ENCODE measurements around the gene ANKRD33B.

- PRO-cap: no peak
Observed at GRCh38 chr5:6827815-6828347, 114.6 kb downstream of the TENT4A start.

DNA sequence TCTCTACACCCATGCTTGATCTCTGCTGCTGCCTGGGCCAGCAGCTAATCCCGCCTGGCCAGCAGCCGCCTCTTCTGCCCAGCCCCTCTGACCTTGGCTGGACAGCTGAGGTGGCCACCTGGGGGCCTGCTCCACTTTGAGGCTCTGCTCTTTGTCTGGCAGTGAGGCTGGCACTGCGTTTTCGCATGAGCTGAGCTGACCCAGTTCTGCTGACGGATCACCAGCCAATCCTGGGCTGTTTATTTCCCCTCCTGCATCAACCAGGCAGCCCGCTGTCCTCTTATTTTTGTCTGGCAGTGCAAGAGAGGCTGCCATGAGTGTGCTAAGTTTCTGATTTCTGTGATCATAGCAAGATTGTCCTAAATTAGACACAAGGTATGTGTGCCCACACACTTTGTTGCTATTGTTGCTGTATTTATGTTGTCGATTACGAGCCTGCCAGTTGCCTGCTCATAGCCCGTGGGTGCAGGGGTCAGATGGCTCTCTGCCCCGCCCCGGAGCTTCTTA is 155.1 kb downstream of the TENT4A start:
- PRO-cap: no peak

GRCh38 chr5:7991015-7991678 is 122.2 kb downstream of the MTRR start:
- PRO-cap: no peak

- PRO-cap: no peak
Observed at GRCh38 chr5:9409231-9410183, 136.4 kb downstream of the SEMA5A start.

GRCh38 chr5:9484008-9484529 is 61.8 kb downstream of the SEMA5A start:
- PRO-cap: no peak

DNA sequence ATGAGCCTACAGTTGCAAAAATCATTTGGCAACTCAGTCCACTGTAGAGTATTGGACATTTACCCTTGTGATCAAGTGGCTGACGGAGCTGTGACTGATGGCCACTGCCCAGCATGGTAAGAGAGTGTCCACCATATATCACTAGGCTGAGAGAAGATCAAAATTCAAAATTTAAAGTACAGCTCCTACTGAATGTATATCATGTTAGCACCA is 30.9 kb downstream of the SEMA5A start:
- PRO-cap: no peak

DNA sequence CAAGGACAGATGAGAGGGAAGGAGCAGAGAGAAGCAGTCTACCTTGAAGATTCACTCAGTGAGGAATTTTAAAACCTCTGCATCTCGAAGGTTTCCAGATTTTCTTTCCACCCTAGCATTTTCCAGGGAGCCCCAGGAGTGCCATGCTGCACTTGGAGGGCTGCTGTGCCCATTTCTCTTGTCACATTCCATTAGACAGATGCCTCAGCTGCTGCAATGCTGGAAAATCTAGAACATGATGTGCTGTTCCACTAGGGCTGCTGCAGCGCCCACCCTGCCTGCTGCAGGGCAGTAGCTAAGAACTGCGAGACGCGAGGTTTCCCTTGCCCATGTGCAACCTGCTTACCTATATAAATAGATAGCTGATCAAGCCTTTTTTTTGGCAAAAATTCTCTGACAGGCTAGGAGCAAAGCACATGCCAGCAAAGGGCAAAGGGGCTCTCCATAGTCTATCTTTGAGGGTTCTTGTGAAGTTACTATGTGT is 90.6 kb upstream of the TAS2R1 start:
- PRO-cap: no peak

DNA sequence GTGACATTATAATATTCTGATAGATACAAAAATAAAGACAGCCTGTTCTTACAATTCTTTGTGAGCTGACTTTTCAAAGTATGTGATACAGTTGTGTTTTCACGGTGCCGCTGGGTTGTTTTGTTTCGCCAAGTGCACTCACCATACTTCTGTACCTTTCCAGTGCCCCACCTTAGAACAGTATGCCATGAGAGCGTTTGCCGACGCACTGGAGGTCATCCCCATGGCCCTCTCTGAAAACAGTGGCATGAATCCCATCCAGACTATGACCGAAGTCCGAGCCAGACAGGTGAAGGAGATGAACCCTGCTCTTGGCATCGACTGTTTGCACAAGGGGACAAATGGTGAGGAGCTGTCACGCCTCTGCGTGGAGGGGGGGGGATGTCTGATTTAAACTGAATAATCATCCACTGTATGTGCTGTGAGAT is 12.9 kb downstream of the CCT5 start:
- PRO-cap: no peak

DNA sequence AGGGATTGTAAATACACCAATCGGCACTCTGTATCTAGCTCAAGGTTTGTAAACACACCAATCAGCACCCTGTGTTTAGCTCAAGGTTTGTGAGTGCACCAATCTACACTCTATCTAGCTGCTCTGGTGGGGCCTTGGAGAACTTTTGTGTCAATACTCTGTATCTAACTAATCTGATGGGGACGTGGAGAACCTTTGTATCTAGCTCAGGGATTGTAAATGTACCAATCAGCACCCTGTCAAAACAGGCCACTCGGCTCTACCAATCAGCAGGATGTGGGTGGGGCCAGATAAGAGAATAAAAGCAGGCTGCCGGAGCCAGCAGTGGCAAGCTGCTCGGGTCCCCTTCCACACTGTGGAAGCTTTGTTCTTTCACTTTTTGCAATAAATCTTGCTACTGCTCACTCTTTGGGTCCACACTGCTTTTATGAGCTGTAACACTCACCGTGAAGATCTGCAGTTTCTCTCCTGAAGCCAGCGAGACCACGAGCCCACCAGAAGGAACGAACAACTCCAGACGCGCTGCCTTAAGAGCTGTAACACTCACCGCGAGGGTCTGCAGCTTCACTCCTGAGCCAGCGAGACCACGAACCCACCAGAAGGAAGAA is 22.4 kb downstream of the MARCHF6 start:
- PRO-cap: no peak

GRCh38 chr5:10386748-10387244 is 33.3 kb downstream of the MARCHF6 start:
- PRO-cap: no peak

DNA sequence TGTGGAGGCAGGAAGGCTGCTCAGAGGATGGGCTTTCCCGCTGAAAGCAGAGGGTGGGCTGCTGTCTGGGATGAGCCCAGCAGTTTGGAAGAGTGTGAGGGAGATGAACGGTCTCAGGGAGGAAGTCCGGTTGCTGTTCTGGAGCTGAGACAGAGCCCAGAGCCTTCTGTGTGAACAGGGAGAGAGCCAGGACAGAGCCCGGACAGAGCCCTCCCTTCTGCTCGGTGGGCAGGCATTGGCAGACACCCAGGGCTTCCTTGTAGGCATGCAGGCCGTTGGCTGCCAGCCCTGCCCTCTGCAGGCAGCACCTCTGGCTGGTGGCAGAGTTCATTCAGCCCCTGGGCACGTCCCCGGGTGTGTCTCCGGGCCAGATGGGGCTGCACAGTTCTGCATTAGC is 18.8 kb downstream of the ROPN1L start:
- PRO-cap: no peak

DNA sequence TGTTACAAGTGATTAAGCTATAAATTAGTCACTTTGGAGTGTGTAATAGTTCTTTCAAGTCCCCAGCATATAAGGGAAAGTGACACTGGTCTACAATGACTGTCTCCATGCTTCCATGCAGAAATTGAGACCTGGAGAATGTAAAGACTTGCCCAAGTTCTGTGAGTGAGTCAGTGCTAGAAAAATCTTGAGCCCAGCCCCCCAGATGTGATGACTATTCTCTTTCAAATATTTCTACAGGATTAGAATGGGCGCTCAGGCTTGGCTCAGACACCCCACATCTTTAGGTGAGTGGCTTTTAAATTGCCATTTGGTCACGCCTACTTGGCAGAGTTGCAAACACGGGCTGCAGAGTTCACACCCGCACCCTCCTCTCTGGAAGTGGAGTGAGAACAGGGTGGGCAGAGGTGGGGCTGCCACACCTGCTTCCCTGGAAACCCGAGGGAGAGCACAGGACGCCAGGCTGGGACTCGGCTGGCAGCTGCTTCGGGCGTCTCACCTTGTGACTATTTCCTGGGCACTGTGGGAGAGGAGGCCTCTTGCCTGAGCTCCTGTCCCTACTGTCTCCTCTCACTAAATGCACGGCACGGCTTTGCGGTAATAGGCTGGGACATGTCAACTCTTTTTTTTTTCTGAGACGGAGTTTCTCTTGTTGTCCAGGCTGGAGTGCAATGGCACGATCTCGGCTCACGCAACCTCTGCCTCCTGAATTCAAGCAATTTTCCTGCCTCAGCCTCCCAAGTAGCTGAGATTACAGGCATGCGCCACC is 37.6 kb downstream of the ROPN1L start:
- PRO-cap: bidirectional peak, plus-strand start at position 330 of the sequence, minus-strand start at position 129 of the sequence

DNA sequence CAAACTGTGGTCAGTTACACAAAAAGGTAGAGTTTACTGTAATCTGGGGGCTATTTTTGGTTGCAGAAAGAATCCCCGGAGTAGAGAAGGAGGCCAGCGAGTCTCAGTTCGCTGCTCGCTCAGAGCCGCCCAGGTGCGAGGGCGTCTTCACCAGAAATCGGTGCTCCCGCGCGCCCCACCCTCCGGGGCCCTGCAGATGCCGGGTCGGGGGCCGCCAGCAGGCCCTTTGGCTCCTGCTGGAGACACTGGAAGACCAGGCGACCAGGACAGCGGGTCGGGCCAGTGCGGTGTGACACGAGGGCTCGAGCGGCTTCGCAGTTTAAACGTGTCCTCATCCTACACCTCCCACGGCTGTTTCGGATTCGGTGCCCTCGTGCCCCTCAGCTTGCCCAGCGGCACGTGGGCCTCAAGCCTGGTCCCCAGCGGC is 1.2 kb upstream of the ANKRD33B start:
- PRO-cap: no peak

GRCh38 chr5:10563655-10564470 is at the start of gene ANKRD33B:
ANKRD33B (plus strand) TSS chr5:10564070.
- PRO-cap: bidirectional peak, plus-strand start at chr5:10564094, minus-strand start at chr5:10564169

DNA sequence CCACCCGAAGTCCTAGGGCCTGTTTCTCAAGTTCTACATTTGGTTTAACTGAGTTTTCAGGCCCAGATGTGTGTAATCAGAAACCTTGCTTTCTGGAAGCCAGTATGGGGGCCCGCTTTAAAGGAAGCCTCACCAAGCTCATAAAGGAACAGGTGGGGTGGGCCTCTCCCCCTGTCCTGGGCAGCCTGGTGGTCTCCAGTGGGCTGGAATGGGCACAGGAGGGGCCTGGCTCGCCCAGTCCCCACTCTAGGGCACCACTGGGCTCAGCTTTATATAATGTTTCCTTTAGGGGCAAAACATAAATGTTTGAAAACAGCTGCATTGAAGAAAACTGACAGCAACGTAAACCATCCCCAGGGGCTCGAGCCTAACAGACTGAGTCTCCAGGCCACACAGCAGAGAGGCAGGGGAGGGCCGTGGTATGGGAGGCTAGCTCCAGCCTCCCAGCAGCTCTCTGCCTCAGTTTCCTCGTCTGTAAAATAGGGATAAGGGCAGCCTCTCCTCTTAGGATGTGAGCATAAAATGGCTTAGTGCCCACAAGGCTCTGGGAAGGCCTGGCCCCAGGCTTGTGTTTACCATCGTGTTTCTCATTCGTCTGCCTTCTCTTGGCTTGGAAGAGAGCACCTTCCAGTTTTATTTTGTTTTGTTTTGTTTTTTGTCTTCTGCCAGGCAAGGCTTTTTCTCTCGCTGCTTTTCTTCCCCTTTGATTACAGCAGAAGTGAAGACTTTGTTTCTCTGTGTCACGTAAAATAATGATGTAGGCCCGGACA is 2.6 kb downstream of the ANKRD33B start:
- PRO-cap: no peak

- PRO-cap: no peak
Observed at GRCh38 chr5:10590492-10591244, 26.8 kb downstream of the ANKRD33B start.

- PRO-cap: no peak
Observed at GRCh38 chr5:10606972-10607747, 43.3 kb downstream of the ANKRD33B start.

DNA sequence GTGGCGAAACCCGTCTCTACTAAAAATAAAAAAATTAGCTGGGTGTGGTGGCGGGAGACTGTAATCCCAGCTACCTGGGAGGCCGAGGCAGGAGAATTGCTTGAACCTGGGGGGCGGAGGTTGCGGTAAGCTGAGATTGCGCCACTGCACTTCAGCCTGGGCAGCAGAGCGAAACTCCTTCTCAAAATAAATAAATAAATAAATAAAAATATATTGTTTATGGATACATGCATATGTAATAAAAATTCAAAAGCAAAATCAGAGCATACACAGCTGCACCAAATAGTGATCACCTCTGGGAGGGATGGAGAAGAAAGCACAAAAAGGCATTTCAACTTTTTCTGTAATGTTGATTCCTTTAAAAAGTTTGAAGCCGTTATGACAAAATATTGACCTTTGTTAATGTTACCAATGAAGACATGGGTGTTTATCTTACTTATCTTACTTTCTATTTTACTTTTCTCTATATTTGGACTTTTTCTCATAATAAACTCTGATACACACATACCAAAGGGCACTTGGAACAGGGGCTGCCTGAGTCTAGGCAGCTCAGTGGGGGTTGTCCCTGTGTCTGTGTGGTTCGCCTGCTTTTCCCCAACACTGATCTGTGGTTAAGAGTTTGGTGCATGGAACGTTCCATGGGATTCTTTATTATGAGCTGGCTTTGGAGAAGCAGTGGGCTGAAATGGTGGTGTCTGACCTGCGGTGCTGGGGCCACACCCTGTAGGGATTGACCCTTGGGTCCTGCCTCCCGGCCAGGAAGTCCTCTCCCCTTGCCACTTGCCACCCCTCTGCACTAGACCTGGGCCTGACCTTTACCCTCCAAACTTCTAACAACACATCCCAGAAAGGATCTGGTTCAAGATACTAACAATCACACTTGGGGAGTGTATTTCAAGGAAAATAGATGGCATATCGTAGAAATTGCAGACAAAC is 47.3 kb downstream of the ANKRD33B start:
- PRO-cap: no peak

GRCh38 chr5:10633631-10634140 is 69.8 kb downstream of the ANKRD33B start:
- PRO-cap: no peak

DNA sequence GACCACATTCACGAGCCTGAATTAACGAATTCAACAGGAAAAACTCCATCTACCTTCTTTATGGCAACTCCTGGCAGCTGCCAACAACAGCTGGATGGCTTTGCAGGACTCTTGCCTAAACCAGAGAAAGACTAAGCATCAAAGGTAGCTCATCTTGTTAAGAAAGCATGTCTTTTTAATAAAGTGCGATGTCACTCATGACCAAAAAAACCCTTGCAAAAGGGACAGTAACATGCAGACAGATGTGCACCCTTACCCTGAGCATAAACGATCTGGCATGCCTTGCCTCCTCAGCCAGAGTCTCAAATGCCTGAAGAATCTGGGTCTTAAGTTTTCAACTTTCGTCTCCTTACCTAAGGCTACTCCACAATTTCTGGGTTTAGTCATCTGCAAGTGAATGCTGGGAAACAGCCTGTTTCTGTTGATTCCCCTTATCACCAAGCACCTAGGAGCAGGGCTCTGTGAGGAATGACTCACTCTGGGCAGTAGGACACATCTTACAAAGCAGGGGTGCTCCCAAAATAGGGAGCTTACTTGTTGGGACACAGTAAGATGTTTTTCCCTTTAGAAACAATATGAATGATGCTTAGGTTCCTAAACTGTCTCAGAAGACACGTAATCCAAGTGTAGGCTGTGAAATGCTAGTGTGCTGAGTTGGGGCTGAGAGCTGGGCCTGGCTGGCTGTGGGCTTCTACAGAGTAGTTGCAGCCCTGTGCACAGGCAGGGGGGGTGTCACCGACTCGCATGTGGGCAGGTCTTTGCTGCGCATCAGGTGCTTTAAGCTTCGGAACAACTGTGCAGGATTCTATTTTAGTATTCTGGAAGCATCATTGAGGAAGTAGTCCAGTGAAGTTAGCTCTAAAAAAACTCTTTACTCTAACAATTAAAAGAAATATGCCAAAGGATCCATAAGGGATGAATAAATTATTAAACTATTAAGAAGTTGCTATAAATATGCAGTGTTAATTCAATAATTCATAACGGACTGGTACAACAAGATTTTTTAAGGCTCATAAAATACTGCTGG is 58.0 kb downstream of the DAP start:
- PRO-cap: no peak